Cardiac septum (tissue), 1 donor: ENCODE measurements around the genes NPTXR and APOBEC3A.

DNA sequence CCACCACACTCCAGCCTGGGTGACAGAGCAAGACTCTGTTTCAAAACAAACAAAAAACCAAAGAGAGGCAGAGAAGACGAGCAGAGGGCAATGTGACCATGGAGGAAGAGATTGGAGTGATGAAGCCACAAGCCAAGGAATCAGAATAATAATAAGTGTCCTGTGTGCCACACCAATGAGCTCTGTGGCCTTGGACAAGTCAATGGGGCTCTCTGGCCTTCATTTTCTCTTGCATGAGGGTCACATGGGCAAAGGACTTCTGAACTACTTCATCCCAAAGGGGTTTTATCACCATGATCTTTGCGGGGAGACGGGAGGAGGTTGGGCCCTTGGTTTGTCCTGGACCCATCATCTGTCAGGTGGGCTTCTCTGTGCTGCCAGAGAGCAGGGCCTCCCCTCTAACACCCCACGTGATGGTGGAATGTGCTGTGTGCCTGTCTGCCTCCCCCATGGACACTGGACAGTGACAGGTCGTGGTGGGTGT is 2.3 kb upstream of the SUN2 start:
- PRO-cap, result no peak

DNA sequence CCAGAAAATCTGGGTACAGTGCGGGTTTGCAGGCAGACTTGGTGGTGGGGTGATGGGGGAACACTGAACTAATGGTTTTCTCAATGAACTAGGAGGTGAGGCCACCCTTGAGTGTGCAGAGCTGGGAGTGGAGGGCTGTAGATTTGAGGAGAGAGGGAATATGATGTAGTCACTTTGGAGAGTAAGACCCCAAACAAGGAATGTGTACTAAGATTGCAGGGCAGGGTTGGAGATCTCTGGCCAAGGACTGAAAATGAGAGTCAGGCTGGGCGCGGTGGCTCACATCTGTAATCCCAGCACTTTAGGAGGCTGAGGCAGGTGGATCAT is 22.7 kb upstream of the DNAL4 start:
- PRO-cap, result unidirectional peak, plus-strand start at position 257 of the sequence

GRCh38 chr22:38843967-38844704 is at the start of gene NPTXR:
Gene NPTXR (minus strand): TSS chr22:38844028.
- PRO-cap, result unidirectional peak, minus-strand start at chr22:38844028

DNA sequence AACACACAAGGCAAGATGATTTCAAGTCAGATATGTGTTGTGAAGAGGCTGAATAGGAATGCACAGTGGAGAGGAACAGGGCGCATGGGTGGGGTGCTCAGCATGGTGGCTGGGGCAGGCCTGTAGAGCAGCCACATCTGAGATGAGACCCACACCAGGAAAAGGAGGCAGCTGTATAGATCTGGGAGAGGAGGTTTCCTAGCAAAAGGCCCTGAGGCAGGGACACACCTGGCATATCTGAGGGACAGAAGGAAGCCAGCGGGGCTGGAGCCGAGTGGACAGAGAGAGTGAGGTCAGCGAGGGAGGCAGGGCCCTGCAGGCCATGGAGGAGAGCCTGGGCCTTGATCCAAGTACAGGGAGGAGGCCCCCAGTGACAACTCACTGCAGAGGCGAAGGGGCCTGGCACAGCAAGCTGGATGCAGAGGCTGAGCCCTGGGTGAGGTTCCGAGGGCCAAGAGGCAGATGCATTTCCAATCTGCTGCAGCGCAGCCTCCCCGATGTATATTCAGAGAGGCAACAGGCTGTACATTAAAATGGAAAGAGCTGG is 10.4 kb upstream of the CBX6 start:
- PRO-cap, result no peak

DNA sequence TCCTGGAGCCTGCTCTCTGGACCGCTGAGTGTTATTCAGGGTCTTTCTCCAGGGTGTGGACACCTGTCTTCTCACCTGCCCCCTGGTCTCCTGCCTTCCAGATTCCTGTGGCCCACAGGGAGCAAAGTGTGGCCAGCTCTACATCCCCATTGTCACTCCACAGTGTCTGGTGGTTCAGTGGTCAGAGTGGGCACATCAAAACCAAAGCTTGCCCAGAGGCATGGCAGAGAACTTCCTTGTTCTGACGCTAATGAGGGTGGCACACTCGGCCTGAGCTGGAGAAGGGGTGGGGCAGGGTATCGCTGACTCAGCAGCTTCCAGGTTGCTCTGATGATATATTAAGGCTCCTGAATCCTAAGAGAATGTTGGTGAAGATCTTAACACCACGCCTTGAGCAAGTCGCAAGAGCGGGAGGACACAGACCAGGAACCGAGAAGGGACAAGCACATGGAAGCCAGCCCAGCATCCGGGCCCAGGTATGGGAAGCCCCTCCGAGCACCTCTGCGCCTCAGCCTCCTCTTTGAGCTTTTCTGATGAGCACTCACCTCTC is at the start of gene APOBEC3A:
Gene APOBEC3A, plus strand, starts transcription at position 365 of the 550 bp plus-strand sequence.
- PRO-cap, result no peak

- PRO-cap, result no peak
Observed at GRCh38 chr22:38973142-38973591, 9.0 kb upstream of the APOBEC3B start.

- PRO-cap, result no peak
Observed at GRCh38 chr22:39013003-39013333, 1.1 kb upstream of the APOBEC3C start.

GRCh38 chr22:39080265-39081476 is 3.6 kb downstream of the APOBEC3G start:
- PRO-cap, result no peak

DNA sequence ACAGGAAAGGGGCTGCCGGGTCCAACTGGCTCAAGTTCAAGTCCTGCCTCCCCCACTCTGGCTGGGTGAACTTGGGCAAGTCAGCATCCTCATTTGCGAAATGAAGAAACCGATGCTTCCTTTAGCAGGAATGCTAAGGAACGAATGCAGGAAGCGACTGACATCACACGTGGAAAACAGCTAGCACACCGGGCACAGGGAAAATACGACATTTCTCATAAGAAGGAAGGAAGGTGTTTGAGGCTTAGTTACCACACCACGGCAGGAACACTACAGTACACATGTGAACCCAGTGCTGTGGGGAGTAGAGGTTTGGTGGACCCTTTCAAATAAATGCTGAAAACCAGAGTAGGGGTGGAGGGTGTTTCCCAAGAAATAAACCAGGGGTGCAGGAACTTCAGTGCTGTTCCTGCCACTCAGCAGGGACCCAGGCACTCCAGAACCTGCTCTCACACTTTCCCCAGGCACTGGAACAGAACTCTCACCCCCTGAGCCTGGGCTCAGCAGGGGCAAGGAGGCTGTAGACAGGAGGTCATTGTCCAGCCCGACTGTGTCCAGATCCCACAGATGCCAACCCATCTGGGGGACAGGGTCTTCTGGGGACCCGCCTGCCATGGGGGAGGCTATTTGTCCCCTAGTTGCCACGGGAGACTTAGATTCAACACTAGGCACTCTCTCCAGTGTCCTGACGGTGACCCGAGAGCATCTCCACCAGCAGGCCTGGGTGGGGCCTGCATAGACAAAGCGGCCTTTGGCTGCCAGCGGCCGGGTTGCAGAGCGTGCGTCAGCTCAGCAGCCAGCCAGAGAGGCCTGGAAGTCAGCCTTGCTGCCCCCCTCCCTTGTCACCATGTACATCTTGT is 32.7 kb upstream of the CBX7 start:
- PRO-cap, result no peak

DNA sequence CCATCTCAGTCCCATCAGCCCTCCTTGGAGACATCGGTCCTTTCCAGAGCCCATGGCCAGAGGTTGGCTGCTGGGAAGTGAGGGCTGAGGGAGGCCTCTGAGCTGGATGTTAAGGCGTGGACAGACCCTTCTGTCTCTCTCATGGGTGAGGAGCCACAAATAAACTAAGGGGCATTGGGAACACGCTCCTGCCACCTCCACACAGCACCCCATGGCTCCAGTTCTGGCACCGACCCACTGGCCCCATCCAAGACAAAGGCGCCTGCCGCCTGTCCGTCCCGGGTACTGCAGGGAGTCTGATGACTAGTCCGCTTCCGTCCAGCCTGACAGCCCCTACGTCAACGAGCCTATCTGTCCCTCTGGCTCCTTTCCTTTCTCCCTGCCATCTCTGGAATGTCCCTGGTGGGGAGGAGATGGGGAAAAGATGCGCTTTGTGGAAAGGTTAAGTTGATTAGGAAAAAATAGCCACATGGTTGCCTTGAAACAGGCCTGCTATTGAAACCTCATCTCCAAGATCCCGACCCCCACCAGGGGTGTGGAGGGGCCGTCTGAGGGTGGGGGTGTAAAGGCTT is 10.4 kb downstream of the PDGFB start:
- PRO-cap, result bidirectional peak, plus-strand start at position 385 of the sequence, minus-strand start at position 287 of the sequence

DNA sequence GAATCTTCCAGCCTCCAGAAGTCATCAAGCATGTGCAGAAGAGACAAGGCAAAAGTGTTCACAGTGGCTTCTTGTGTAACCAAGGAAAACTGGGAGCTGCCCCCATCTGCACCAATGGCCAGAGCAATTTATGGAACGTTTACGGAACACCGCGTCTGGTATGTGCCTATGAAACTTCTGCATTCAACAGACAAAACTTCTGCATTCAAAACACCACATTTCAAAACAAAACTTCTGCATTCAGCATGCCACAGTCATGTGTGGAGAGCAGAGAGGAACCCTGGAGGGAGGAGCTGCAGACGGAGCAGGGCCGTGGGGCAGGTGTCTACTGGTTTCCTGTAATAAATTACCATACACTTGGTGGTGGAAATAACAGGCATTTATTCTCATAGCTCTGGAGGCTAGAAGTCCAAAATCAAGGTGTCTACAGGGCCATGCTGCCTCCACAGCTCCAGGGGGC is 32.3 kb downstream of the RPL3 start:
- PRO-cap, result no peak

DNA sequence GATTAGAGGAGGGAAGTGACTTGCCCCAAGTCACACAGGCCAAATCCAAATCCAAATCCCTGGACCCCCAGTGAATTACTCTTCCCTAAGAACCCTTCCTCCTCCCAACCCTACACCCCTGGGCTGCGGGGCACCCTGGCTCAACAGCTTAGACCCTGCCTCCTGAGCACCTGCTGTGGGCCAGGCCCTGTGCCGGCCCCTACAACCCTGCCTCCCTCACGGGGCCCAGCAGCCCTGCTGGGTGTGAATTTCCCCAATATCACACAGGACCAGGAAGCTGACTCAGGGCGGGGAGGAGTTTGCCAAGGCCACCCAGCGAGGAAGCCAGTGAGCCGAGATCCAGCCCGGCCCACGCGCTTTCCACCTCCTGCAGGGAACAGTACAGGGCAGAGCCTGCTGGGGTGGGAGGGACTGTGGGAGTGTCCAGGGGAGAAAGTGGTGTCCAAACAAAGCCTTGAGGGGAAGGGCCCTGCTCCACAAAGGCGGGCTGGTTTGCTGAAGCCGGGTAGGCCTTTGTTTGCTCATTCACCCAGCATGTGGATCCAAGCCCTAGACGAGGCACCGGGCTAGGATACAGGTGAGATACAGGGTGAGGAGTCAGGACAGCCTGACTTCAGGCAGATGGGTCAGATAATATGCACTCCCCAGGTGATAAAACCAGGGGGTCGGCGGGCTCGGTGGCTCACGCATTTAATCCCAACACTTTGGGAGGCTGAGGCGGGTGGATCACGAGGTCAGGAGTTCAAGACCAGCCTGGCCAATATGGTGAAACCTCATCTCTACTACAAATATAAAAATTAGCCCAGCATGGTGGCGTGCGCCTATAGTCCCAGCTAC is 26.8 kb downstream of the RPL3 start:
- PRO-cap, result bidirectional peak, plus-strand start at position 479 of the sequence, minus-strand start at position 230 of the sequence

DNA sequence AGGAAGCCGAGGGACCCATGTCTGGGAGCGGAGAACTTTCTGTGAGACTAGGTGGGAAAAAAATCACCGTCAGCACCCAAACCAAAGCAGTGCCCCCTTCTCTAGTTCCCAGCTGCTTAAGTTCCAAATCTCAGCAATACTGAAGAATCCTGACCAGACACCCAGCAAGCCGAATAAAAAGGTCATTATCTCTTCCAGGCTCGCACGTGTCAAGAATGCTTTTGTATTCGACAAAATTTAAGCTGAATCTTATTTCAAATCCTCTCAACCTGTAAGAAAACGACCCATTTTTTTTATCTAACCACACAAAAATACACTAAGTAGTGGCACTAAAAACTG is 908 bp downstream of the RPL3 start:
- PRO-cap, result no peak

DNA sequence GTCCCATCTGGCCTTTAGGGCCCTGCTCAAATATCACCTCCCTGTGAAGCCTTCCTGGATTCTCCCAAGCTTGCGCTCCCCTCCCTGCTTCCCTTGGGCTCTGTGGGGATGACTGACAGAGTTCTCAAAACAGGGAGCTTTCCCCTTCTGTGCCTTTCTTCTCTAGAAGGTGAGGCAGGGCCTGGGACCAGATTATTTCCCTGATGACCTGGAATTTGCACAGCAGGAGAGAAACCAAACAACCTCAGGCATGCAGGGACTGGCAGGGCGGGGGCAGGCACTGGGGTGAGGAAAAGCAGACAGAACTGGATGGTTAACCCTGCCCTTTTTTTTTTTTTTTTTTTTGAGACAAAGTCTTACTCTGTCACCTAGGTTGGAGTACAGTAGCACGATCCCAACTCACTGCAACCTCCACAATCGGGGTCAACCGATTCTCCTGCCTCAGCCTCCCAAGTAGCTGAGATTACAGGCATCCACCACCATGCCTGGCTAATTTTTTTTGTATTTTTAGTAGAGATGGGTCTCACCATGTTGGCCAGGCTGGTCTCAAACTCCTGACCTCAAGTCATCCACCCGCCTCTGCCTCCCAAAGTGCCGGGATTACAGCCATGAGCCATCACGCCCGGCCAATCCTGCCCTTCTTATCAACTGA is 11.4 kb downstream of the SYNGR1 start:
- PRO-cap, result no peak

DNA sequence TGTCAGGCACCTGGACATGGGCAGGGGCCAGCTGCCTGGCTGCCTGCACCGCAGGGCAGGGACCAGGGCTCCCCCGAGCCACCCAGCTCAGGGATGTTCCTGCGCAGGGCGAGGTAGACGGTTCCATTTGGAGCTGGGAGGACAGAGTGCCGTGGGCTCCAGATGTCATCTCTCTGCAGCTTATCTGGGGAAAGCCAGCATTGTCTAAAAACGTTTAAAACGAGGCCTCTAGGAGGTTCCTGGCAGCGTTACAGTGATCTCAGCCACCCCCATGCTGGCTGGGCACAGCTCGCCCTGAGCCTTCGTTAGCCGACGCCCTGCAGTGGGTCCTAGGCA is 13.9 kb downstream of the SYNGR1 start:
- PRO-cap, result no peak

- PRO-cap, result no peak
Observed at GRCh38 chr22:39634335-39635135, 64.0 kb downstream of the CACNA1I start.

GRCh38 chr22:39961114-39961901 is 1.1 kb downstream of the TMA7B start:
- PRO-cap, result no peak

- PRO-cap, result no peak
Observed at GRCh38 chr22:39997966-39998353, 3.2 kb downstream of the FAM83F start.

DNA sequence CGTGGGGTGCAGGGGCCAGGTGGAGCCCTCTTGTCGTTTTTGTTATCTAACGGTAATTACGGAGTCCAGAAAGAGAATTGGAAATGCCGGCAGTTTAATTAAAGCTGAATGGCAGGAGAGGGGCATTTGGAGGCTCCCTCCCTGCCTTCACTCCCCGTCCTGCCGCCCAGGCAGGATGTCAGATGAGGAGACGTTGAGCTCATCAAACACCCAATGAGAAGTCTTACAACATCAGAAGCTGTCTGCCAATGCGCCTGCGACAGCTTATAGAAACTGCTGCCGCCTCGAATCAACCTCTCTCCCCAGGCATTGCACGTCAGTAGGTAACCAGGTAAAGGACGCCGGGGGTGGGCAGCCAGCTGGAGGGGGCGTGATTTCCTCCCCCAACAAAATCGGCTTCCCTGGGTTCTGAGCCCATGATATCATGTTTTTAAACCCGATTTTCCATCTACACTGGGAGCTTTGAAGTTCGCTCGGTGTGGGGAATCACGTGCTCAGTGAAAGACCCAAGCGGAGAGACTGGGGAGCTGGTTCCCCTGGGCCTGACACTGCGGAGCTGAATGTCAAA is 15.1 kb downstream of the FAM83F start:
- PRO-cap, result no peak

DNA sequence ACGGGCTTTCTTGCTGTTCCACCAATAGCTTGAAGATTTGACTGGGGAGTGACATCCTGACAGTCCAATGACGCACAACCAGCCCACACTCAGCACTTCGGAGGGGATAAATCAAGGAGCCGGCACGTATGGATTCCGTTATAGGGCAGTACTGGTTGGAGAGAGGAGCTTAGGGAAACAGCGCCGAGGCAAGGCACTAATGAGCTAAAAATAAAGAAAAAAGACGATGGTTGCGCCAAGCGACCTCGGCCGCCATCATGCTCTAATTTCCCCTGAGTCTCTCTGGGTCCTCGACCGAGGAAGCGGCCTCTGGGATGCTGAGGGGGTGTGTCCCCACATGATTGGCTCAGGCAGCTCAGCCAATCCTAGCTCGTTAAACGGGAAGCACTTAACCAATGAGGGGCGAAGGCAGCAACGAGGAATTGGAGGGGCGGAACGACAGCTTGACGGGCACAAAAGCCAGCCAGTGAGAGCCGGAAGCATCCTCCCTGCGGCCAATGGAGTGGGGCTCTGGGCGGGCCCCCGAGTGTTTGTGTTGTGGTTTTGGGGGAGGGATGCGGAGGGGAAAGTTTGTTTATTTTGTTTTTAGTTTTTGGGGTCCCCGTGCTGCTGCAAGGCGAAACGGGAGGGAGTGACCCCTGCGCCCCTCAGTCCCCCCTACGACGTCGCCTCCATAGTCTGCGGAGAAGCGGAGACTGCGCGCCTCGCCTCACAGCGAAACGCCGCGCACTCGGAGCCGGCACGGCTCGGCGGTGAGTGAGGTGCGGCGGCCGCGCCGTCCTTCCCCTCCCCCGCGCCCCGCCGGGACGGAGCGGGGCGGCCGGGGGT is 49.7 kb downstream of the FAM83F start:
- PRO-cap, result bidirectional peak, plus-strand start at position 95 of the sequence, minus-strand start outside the sequence; bidirectional peak, plus-strand start at position 527 of the sequence, minus-strand start at position 284 of the sequence; unidirectional peak, plus-strand start at position 746 of the sequence